Left lung (tissue), 1 donor: ENCODE results near the genes XPO6 and CLN3.

GRCh38 chr16:27264104-27264590, 4.4 kb downstream of the NSMCE1 start:
- PRO-cap, result no peak

GRCh38 chr16:27354620-27355615, 41.1 kb downstream of the IL4R start:
- PRO-cap, result unidirectional peak, plus-strand start at chr16:27355219

- PRO-cap, result no peak
These were observed 37.5 kb upstream of the IL21R start for GRCh38 chr16:27364321-27365081.

DNA sequence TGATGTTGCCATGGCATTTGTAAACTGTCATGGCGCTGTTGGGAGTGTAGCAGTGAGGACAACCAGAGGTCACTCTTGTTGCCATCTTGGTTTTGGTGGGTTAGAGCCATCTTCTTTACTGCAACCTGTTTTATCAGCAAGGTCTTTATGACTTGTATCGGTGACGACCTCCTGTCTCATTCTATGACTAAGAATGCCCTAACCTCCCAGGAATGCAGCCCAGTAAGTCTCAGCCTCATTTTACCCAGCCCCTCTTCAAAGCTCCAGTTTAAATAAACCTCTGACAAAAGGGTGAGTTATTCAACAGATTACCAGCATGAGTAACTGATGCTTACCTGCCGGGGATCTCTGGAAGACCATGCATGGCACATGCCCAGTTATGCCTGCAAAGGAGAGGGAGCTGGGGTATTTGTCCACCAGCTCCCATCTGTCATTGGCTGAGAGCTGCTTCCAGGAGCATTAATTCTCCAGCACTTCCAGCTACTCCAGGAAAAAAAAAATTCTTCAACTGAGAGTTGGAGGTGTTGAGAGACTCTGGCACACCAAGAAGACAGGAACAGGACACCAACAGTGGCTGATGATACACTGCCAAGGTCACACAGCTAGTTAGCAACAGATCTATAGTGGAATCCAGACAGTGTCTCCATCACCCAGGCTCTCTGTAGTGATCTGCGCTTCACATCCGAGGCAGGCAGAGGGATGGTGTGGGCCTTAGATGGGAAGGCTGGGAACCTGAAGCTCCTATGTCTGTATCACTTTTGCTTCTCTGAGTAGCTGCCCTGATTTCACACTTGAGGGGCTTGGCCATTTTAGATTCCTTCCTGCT, 36.5 kb upstream of the IL21R start:
- PRO-cap, result no peak

GRCh38 chr16:27463655-27464346, 61.8 kb downstream of the IL21R start:
- PRO-cap, result no peak

DNA sequence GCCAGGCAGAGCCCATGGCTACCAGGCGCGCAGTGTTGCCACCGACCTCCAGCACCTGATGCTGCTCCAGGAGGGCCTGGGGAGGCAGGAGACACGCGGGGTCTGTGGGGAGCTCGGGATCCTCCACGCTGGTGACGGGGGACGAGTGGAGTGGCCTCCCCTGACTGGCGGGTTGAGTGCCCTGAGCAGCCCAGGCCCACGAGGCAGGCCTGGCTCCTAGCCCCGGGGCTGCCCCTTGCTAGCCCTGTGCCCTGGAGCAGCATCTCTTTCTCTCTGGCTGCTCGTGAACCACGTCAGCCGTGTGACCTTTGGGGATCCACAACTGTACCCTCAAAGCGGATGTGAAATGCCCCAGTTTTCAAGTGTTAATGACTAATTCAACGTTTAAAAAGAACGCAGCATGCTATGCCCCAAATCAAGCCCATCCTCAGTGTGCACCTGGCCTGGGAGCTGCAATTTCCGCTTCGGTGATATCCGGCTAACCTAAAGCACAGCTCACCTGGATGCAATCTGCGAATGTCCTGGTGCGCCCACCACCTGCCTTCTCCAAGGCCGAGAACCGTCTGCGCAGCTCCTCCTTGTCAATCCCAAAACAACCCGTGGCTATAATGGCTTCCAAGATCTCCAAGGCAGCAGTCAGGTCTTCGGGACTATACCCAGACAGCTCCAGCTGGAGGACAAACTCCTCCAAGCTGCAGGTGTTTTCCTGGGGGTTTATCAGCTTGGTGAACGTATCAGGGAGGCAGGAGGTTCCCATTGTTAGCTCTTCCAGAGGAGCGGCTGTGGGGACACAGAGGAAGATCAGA, 63.0 kb downstream of the IL21R start:
- PRO-cap, result unidirectional peak, minus-strand start at position 275 of the sequence

DNA sequence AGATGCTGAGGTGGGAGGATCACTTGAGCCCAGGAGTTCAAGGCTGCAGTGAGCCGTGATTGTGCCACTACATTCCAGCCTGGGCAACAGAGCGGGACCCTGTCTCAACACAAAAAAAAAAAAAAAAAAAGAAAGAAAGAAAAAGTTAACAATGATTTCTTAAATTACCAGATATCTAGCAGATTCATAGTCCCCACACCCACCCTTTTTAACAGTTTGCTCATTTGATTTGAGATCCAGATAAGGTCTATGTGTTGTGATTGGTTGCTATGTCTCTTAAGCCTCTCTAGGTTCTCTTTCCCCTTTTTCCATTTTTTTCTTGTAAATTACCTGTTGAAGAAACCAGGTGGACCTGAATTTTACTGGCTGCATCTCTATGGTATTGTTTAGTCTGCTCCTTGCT, 213.6 kb downstream of the KATNIP start:
- PRO-cap, result no peak

DNA sequence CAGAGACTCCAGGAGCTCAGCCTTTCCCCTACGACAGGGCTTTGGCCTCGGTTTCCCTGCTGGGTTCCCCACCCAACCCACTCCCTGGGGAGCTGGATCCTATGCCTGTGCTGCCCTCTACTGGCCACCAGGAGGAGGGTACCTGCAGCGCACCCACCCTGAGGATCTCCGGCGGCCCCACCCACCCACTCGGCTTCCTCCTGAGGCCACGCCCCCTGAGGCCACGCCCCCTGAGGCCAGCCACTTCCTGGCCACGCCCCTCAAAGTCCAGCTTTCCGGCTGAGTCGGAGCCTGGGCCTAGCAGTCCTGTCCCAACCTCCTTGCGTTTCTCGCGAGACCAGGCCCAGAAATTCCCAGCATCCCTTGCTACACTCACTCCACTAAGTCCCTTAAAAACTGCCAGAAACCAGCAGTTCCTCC, 195.9 kb downstream of the GSG1L start:
- PRO-cap, result no peak

GRCh38 chr16:28089873-28090224, 26.3 kb upstream of the GSG1L start:
- PRO-cap, result no peak

- PRO-cap, result unidirectional peak, minus-strand start at chr16:28104041
These were observed 40.2 kb upstream of the GSG1L start for GRCh38 chr16:28103609-28104238.

DNA sequence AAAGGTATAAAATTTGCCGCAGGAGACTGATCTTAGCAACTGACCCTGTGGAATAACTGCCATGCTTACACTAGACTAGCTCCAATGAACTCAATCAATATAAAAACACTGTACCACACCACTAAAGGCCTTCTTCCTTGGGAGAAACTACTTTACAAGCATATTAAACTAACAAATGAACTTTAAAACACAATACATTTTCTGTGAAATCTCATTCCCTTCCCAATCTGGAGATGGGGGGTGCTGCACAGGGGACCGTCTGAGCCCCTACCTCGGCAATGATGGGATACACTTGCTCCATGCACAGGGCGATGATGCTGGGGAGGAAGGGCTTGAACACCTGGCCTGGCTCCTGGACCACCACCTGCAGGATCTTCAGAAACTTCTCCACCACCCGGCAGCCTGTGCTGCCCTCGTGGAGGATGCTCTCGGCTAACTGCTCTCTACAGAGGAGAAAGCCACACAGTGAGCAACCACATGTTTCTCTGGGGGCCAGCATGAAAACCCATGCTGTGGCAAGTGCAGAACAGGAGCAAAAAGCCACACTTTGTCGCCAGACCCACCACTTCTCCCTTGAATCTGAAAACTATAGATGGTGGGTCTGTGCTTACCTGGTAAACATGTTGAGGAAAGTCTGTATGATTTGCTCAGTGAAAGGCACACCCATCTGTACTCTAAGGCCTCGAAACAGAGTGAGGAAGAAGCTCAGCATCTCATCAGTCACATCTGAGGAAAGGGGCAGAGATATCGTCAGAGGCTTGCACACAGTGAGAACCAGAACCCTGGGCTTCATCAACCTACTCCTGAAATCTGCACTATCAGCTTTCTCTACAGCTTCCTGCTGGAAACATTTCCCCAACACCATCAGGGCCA, 42.5 kb upstream of the GSG1L start:
- PRO-cap, result no peak

GRCh38 chr16:28160855-28161438, 50.8 kb downstream of the XPO6 start:
- PRO-cap, result no peak

DNA sequence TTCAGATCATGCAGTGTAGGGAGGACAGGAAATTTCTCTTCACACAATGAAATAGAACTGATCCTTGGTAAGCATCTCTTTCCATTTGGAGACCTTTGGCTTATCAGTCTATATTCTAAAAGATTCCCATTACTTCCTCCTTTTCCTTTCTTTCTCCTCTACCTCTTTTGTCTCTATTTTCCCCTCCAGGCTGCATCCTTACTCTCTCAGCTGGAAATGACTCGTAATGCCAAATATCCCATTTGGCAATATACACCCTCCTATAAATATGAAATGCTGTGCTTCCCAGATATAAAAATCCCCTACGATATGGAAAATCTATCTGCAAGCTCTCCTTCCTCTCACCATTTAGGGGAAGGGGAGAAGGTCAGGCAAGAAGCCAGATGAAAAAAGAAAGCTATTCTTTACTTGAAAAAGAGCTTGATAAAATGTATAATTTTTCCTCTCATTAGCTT, 40.0 kb downstream of the XPO6 start:
- PRO-cap, result no peak

DNA sequence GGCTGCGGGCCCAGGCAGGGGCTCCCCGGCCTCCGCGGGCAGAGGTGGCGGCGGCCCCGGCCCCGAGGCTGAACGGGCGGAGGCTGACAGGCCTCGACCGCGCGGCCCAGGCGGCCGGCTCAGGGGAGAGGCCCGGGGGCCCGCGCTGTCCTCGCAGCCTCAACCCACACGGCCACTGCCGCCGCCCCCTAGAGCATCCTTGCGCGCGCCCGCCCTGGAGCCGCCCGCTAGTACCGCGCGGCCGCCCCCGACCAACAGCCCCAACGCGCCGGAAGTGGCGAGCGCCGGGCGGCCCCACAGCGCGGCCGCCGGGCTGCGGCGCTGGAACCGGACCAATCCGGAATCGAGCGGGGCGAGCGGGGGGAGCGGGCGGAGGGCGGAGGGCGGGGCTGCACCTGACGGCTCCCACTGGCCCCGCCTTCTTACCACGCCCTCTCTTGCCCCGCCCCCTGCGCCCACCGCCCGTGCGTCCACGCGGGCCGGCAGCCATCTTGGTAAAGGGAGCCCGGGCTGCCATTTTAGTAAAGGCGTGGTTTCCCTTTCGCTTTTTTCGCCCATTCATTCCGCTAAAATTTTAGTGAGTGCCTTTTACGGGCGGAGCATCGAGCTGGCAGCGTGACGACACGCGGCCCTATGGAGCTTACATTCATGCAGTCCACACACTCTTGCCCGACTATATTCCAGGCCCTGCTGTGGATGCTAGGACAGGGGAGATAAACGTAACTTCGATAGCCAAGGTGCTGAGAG, at the start of gene XPO6:
XPO6 (minus strand) TSS at position 276 of the 747 bp plus-strand sequence.
- PRO-cap, result bidirectional peak, plus-strand start at position 602 of the sequence, minus-strand start at position 276 of the sequence

- PRO-cap, result no peak
These were observed 30.1 kb upstream of the SBK1 start for GRCh38 chr16:28262226-28262532.

DNA sequence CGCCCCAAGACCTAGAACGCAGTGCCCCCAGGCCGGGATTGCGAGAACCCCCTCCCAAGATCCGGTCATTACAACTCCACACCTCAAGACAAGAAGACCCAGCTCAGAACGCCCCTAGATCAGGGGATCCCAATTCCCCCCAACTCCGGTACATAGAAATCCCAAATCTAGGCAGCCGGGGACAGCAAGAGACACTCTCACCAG, 497 bp downstream of the SBK1 start:
- PRO-cap, result no peak

DNA sequence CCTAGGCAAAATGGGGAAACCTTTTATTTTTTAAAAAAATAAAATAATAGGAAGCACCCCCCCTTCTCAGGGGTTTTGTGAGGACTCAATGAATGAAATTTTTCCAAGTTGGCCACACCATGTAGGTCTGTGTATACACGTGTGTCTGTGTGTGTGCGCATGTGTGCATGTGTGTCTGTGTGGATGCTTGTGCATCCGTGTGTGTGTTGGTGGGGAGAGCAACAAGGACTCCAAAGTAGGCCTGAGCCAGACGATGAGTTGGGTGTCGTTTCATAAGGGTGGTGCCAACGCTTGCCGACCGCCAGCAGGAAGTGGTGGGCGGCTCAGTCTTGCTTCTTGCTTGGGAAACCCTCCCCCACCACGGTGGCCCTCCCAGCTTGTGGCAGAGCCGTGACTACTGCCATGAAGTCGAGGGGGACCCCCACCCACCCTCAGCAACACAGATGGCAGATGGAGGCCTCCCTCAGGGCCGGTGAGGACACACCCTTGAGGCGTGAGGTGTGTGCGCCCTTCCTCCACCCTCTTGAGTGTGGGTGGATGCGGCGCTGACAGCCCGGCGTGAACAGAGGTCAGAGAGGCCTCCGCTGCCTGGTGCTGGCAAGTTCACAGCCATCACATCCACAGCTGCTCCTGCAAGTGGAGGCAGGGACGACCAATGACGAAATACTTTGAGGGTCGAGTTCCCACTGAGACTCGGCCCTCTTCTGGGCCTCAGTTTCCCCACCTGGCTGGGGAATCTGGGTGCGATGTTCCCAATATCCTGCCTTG, 17.6 kb downstream of the SBK1 start:
- PRO-cap, result no peak

- PRO-cap, result no peak
These were observed 1.3 kb upstream of the NPIPB6 start for GRCh38 chr16:28364582-28365076.

DNA sequence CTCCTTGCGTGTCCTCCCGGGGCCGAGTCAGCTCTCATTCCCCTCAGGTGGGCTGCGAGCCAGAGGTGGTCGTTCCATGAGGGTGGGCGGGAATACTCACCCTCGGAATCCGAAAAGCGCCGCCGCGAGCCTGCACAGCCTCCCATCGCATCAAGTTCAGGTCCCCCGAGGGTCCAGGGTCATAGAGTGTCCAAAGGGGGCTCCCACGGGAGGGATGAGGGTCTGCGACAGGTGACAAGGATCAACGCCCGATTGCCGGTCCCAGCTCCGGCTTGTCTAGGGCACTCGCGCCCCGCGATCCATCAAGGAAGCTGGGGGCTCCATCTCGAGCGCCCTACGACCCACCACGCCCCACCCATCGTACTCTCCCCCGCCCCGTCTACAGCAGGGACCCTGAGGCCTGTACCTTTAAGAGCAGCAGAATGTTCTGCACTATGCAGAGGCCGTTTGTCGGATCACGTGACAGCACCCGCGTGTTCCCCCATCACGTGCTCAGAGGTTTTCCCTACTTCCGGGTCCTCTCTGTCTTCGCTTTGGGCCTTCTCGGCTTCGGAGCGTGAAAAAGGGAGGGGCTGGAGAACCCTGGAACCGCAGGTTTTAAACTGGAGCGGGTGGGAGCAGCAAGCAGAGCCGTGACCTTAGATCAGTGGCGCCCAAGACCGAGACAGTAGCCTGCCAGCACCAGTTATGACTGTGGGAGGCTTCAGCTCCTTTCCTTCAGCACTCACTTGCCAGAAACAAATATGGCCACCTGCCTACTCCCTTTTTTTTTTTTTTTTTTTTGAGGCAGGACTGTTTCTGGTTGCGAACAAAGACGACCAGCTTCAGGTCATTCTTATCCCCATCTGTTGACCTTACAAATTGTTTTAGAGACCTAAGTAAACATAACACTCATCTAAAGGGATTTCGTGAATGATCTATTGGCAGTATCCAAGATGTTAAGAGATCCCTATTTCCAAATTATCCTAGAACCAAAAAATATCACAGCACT, at the start of gene CLN3:
CLN3 (minus strand) TSS at position 461 of the 991 bp plus-strand sequence.
- PRO-cap, result bidirectional peak, plus-strand start at position 525 of the sequence, minus-strand start at position 381 of the sequence; bidirectional peak, plus-strand start at position 627 of the sequence, minus-strand start at position 661 of the sequence; bidirectional peak, plus-strand start at position 789 of the sequence, minus-strand start at position 730 of the sequence

GRCh38 chr16:28536979-28537837, 1.6 kb downstream of the NUPR1 start:
- PRO-cap, result no peak